ENCODE data around the gene KIN.

GRCh38 chr10:7337418-7338179, 73.2 kb downstream of the SFMBT2 start:
- PRO-cap: no peak

DNA sequence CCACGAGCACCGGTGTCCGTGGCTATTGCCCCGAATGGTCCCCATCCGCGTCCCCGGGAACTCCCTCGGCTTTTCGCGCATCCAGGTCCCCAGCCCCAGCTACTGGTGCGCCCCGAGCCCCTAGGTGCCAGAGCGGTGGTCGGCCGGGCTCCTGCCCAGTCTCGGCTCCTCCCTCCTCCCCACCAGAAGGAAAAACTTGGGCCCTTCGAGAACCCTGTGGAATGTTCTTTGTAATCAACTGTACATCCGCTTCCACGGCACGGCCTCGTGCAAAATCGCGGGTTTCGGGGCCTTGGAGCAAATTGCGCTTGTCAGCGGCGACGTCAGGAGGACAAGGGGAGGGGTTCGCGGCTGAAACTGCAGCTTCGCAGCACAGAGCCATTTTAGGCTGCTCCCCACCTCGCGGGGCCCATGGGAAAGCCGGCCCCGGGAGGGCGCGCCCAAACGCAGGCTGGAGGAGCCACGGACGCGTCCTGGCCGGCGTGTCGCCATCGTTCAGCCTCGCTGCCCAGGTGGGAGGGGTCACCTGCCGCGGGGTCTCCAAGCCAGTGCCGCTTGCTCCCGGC, 2.9 kb downstream of the SFMBT2 start:
- PRO-cap: no peak

DNA sequence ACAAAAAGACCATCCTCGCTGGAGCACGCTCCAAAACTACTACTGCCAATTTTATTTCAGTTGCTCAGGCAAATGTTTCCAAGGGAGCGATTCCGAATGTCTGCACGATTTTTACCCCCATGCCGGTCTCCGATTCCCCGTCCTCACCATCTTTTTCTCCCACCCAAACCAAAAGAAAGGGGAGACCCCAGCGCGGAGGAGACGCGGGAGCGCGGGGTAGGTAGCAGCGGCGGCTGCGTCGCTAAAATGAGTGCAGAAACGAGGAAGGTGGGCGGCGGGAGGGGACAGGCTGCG, 694 bp downstream of the SFMBT2 start:
- PRO-cap: no peak

DNA sequence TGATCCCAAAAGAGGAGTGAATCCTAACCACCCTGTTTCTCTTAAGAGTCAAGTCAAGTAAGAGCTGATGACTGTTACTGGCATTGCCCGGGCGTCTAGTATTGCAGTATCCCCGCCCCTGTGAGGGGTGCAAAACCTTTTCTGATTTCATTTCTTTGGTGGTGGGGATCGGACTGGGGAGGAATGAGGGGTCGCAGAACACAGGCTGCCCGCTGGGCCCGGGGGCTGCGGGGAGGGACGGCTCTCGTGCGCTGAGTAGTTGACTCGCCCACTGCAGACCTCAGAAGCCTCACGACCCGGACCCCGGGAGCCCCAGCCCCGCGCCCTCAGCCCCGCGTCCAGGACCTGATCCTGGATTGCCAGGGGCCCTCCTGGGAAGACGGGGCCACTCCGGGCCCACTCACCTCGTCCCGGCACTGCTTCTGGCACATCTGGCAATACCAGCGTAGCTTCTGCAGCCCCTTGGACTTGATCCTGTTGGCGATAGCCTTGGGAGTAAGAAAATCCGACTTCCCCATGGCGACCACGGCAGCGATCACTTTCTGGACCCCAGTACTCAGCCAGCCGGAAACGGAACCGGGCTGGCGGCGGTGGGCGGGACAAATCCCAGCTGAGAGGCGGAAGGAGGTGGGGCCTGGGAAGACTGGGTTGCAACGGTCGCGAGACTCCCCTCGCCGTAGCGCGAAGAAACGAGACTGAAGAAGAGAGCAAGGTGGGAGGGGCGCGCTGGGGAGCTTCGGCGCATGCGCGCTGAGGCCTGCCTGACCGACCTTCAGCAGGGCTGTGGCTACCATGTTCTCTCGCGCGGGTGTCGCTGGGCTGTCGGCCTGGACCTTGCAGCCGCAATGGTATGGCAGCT, at the start of gene KIN:
Gene KIN, minus strand, starts transcription at position 578 of the 859 bp plus-strand sequence.
- PRO-cap: bidirectional peak, plus-strand start at position 764 of the sequence, minus-strand start at position 578 of the sequence

DNA sequence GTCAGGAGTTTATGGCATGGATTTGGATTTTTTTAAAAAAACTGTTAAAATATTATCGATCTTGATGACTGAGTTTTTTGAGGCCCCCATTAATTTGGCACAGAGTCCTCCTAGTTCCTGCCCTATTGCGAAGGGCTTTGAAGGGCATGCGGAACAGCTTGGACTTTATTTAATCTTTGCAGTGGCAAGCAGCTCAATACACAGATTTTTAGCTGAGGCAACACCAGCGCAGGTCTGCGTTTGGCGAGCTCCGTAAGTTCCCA, 453 bp upstream of the TAF3 start:
- PRO-cap: no peak

- PRO-cap: no peak
Observed at GRCh38 chr10:8050290-8051559, 3.8 kb upstream of the GATA3 start.

DNA sequence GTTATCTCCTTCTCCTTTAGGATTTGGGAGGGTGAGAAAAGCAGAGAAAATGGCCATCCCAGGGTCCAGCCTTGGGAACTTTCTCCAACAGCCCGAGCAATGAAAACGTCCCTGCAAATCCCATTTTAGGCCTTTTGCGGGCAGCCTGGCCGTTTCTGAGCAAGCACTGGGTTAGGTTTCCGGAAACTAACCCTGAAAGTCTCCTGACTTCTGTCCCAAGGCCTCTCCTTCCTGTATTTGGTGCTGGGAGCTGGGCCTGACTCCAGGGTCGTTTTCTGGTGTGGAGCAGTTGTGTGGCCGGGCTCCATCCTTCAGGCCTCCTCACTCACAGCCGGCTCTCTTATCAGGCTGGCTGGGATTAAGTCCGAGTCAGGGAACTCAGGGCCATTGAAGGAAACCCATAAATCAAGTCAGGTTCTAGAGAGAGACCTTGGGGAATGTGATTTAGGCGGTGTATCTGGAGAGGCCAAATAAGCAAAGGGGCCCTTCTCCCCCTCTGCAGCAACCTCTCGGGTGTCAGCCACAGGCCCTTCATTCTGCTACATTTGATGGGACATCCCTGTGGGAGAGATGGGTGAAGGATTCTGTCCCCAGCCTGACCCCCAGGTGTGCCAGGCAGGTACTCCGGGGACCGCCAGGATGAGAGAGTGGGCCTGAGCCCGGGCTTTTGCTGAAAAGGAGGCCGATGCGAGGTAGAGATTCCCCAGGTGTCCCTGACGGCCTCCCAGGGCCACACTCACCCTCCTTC, 3.2 kb downstream of the GATA3 start:
- PRO-cap: no peak

- PRO-cap: no peak
Observed at GRCh38 chr10:8058274-8058898, 3.9 kb downstream of the GATA3 start.

- PRO-cap: no peak
Observed at GRCh38 chr10:8072225-8072575, 17.7 kb downstream of the GATA3 start.

GRCh38 chr10:8331034-8331935, 276.8 kb downstream of the GATA3 start:
- PRO-cap: no peak

DNA sequence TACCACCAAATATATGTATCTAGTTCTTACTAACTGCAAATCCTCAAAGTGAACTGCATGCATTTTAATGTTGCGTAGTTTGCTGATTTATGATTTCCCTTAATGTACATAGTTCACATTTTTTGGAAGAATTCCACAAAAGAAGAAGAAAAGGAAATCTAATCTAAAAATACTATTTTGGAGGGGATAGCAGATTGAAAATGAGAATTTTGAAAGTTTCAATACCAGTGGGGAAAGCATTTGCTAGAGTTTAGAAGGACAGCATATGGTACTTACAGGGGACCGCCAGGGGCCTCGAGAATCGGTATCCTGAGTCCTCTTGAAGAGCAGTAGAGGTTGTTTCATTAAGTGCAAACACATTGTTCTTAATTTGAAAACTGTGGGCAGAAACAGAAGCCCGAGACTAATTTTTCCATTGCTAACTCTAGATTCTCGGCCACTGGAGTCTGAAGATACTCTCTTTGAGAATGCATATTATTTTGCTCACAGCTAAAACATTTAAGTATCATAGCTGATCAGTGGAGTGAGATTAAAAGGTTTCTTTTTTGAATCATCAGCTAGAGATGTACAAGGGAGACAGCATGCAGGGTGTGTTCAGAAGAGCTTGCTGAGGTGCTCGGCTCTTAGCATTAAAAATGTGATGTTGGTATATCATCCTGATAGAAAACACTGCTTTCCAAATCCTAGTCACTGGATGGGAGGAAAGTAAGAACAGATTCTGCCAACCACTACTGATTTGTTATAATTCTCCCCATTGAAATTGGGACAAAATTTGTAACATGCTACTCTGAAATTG, 964.1 kb downstream of the GATA3 start:
- PRO-cap: no peak

GRCh38 chr10:10213164-10213961, 804.3 kb upstream of the CELF2 start:
- PRO-cap: no peak

- PRO-cap: no peak
Observed at GRCh38 chr10:10796154-10797135, 221.2 kb upstream of the CELF2 start.

DNA sequence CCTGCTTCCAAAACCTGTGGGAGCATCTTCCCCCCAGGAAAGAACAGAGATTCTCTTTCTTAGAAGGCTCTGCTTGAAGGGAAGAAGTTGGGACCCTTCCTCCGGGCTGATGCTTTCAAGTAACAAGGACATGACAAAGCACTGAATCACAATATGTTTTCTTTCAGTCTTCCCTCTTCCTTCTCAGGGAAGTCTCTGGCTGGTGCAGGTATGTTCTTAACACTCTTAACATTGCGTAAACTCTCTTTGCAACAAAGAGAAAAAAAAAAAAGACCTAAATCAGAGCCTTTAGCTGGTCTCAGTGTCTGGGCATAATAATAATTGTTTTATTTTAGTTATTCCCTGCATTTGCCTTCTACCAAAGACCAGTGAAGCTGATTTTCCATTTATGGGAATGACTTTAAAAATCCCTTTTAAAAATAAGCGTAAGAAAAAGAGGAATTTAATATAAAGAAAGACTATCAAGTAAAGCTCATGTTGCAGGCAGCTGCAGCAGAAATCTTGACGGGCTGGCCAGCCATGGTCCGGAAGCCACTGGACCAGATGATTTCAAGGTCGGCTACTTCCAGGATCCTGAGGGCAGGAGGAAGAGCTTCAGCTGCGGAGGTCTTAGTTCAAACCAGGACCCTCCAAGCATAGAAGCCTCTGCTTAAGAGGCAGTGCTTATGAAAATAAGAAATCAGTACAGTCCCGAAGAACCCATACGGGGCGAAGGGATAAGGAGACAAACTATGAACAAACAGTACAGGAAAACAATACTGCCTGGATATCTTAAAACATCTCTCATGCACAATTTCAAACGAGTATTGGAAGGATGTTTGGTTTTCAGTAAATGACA, 220.3 kb upstream of the CELF2 start:
- PRO-cap: no peak

DNA sequence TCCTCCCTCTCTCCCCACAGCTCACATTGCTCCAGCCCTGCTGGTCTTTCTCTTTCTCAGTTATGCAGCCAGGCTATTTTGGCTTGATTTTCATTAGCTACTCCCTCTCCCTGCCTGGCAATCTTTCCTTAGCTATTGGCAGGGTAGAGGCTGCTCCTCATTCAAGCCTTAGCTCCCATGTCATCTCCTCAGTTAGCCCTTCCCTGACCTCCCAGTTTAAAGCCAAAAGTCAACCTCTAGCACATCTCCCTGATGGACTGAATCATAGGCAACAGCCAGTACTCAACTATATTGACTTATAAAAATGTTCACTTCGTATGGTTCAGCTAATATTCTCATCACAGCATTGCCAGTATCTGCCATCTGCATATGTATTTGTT, 214.3 kb upstream of the CELF2 start:
- PRO-cap: no peak

- PRO-cap: no peak
Observed at GRCh38 chr10:10829516-10830040, 188.1 kb upstream of the CELF2 start.

GRCh38 chr10:11035152-11035814, 17.6 kb downstream of the CELF2 start:
- PRO-cap: no peak

DNA sequence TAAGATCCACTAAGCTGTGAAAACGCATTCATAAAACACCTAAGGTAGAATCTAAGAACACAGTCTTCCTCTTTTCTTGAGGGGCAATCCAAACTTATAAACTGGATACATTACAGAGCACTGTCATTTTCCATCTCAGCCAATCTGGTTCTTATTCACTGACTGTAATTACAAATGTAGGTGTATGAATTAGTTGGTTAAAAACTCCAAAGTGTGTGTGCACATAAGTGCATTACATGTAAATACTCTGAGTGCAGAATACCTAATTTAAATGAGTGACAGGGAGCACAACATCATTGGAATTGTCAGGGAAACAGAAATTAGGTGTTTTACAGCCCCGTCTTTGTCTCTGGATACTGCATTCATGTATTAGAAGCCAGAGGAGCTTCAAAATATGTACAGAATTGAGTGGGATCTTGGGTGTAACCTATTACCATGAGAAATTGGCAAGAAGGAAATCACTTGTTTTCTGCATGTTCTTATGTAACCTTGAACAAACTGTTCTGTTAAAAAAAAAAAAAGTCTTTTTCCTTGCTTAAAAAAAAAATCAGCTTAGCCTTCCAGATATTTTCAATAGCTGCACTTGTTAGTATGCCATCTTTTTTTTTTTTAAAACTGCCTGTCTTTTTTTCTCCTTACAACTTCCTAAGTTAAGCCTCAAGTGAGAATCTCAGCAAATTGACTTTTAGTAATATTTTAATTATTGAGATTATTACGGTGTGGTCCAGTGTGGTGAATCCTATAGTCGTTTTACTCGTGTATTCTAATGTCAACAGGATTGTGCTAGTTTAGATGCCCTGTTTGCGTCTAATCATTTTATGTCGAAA, 31.2 kb downstream of the CELF2 start:
- PRO-cap: no peak

GRCh38 chr10:11057358-11057939, 39.8 kb downstream of the CELF2 start:
- PRO-cap: no peak

DNA sequence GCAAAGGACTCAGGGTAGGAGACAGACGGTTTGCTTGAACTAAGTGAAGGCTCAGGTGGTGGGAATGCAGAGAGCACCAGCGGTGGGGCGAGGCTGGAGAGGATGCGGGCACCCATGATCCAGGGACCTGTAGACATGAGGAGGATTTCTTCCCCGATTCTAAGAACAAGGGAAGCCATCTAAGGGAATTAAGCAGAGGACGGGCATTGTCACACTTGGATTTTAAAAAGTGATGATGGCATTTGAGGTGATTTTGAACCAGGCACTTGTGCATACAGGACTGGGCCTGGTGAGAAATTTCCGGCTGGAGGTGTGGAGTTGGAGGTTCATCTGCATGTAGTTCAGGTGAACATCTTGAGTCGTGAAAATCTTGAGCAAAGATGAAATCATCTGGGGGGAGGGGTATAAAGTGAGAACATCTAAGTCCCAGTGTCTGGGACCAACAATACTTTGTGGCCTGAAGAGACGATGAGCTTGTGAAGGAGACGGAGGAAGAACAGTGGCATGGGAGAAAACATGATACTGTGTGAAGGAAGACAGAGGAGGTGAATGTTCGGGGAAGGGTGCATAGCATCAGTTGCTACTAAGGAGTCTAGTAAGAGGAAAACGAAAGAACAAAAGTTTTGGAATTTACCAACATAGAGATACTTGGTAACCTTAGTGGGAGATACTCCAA, 52.7 kb downstream of the CELF2 start:
- PRO-cap: no peak